Metanephros (tissue), 2 donors: ENCODE results near the genes ANKS6 and ERP44.

GRCh38 chr9:98790059-98790813 lies 6.1 kb downstream of the ANKS6 start:
- RAMPAGE, long total RNA, result no peak

- RAMPAGE, long total RNA, result no peak
Measured at GRCh38 chr9:98795981-98797261, at the start of gene ANKS6. Gene ANKS6 (minus strand): TSS chr9:98796555.

GRCh38 chr9:99013514-99014052 lies 69.9 kb downstream of the COL15A1 start:
- RAMPAGE, long total RNA, result no peak

GRCh38 chr9:99040878-99041685 lies 63.8 kb upstream of the TGFBR1 start:
- RAMPAGE, long total RNA, result no peak

DNA sequence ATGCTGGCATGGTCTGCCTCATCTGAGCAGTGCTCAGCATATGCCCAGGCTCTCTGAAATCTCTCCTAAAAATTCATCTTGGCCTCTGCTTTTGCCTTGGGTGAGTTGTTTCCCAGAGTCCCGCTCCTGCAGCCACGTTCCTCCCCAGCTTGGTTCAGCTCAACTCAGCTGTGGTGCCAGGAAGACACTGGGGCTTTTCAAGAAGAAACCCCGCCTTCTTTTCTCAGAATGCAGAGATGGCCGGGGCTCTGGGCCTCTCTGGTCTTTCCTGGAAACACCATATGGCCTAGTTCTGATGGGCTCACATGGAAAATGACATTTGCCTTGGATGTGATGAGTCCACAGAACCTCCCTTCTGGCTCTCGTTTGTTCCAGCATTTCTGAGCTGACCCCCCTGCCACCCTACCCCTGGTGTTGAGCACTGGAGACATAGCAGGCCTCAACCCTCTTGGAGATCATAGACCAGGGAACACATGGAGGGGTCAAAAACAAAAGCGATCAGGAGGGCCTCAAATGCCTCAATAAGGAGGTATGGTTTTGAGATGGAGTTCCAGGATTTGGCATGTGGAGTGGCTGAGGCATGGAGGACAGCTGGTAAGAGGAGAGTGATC lies 12.0 kb upstream of the TGFBR1 start:
- RAMPAGE, long total RNA, result no peak

GRCh38 chr9:99210541-99211155 lies 11.1 kb downstream of the ALG2 start:
- RAMPAGE, long total RNA, result no peak

- RAMPAGE, long total RNA, result no peak
Measured at GRCh38 chr9:99361783-99362303, 139.8 kb downstream of the SEC61B start.

DNA sequence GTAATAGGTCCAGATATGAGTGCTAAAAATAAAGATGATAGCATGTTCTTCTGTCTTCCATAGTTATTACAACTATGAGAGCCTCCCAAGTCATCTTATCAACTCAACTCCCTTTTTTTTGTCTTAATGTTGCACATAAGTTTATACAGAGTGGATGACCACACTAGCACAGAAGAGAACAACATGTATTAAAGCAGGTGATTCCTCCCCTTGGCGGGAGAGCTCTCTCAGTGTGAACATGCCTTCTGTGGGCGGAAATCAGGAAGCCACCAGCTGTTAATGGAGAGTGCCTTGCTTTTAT lies 40.1 kb upstream of the STX17 start:
- RAMPAGE, long total RNA, result no peak

- RAMPAGE, long total RNA, result no peak
Measured at GRCh38 chr9:100001767-100002412, 95.4 kb downstream of the STX17 start.

DNA sequence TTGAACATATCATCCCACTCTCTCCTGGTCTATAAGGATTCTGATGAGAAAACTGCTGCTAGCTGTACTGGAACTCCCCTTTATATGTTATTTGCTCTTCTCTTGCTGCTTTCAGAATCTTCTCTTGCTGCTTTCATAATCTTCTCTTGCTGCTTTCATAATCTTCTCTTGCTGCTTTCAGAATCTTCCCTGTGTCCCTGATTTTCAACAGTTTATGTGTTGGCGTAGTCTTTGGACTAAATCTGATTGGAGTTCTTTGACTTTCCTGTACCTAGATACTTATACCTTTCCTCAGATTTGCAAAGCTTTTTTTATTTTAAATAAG lies 96.1 kb downstream of the STX17 start:
- RAMPAGE, long total RNA, result no peak

DNA sequence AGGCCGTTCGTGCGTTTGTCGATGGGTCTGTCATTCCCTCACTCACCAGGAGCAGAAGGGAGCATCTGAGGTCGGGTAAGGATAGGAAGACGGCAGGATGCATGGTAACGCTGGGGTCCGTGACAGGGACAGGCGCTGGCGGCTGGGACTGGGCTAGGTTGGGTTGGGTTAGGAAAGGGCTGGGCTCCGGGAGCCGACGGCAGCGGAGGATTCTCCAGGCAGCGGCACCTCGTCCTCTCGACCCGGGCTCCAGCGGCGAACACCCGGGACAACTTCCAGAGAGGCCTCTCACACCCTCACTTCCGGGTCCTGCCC lies at the start of gene ERP44:
Gene ERP44, minus strand, starts transcription at position 263 of the 315 bp plus-strand sequence.
- RAMPAGE, long total RNA, result no peak

DNA sequence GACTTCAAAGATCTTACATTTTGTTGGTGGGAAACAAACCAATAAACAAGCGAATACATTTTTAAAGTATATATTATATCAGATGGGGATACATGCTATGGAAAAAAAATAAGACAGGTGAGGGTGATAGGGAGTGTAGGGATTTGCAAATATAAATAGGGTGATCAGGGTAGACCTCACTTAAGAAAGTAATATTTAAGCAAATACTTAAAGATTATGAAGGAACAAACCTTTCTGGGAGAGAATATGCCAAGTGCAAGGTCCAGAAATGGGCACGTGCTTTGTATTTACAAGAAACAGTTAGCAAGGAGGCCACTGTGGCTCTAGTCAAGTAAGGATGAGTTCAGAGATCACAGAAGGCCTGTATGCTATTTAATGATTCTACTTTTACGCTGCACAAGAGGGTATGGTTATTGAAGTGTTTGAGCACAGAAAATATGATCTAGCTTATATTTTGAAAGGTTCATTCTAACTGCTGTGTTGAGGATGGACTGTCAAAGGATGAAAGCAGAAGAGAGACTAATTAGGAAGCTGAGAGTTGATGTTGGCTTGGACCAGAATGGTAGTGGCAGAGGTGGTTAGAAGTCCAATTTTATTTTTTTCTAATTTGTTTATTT lies 64.6 kb downstream of the INVS start:
- RAMPAGE, long total RNA, result no peak

- RAMPAGE, long total RNA, result no peak
Measured at GRCh38 chr9:101376488-101377208, 8.2 kb downstream of the BAAT start.

DNA sequence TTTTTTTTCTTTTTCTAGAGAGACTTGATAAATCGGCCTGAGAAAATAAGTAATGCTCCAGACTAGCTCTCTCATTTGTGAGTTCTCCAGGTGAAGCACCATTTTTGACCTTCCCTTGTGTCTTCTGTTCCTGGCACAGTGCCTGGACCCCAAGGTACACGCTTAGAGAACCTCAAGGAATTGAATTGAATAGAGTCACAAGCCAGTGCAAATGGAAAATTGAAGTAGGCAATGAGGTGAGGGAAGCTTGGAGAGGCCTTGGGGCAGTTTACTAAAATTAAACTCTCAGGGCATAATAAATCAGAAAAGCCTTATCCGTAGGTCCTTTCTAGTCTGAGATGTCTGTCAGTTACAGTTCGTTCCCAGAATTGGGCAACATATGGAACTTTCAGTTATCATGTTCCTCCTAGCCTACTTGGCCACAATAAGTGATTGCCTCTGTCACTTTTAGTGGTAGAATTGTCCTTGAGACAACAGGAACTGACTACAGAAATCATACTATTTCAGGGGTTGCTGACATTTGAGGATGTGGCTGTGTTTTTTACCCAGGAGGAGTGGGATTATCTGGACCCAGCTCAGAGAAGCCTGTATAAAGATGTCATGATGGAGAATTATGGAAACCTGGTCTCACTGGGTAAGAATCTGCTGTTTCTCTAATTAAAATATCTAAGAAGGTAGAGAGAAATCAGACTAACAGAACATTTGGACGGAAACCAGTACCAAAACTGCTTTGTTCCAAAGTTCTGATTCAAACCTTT lies 905 bp downstream of the ZNF189 start:
- RAMPAGE, long total RNA, result no peak

DNA sequence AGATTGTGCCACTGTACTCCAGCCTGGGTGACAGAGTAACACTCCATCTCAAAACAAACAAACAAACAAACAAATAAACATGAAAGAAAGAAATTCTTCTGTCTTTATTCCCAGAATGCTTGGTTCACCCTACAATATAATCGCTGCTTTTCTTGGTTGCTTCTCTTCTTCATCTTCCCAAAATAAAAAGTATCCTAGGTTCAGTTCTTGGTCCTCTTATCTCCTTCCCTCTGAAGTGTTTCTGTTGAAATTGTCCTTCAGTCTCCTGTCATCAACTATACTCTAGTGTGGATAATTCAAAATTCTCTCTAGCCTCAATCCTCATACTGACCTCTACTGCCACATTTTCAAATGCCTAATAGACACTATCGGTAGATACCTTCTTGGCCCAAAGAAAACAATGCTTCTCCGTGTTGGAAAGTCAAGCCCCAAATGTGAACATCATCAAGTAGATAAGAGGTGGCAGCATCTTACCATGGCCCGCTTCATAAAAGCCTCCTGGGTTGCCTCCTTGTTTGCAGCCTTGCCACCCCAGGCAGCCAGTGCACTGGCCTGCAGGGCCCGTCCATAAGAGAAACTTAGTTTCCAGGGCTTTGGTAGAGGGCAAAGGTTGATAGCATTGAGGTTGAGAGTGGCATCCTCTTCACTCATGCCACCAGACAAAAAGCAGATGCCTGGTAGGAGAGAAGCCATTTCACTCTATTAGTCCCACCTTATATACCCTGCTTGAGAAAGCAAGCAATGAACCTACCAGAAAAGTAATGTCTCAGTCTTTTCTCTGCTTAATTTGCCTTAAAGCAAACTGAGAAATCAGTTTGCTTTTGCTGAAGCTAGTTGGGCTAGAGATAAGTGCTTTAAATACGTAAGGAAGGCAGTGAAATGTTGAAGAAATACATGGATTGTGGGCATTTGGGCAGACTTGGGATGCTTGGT lies 10.9 kb downstream of the ALDOB start:
- RAMPAGE, long total RNA, result no peak

DNA sequence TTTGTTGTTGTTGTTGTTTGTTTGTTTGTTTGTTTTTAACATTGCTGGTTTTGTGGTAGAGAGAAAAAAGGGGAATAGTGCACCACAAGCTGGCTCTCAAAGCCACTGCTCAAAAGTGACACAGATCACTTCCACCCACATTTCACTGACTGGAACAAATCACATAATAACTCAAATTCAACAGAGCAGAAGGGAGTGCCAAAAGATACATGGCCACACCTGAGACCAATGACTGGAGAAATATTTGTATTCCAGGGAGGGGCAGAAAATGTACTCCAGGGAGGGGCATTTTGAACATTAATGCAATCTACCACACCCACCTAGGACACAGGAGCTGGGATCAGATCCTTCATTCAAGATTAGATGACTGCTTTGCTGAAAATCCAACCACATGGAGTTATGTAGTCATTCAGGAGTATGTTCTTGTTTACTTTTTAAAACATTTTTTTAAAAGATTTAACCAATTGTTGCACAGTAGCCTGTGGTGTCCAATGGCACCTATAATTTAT lies 6.6 kb downstream of the PGAP4 start:
- RAMPAGE, long total RNA, result no peak

DNA sequence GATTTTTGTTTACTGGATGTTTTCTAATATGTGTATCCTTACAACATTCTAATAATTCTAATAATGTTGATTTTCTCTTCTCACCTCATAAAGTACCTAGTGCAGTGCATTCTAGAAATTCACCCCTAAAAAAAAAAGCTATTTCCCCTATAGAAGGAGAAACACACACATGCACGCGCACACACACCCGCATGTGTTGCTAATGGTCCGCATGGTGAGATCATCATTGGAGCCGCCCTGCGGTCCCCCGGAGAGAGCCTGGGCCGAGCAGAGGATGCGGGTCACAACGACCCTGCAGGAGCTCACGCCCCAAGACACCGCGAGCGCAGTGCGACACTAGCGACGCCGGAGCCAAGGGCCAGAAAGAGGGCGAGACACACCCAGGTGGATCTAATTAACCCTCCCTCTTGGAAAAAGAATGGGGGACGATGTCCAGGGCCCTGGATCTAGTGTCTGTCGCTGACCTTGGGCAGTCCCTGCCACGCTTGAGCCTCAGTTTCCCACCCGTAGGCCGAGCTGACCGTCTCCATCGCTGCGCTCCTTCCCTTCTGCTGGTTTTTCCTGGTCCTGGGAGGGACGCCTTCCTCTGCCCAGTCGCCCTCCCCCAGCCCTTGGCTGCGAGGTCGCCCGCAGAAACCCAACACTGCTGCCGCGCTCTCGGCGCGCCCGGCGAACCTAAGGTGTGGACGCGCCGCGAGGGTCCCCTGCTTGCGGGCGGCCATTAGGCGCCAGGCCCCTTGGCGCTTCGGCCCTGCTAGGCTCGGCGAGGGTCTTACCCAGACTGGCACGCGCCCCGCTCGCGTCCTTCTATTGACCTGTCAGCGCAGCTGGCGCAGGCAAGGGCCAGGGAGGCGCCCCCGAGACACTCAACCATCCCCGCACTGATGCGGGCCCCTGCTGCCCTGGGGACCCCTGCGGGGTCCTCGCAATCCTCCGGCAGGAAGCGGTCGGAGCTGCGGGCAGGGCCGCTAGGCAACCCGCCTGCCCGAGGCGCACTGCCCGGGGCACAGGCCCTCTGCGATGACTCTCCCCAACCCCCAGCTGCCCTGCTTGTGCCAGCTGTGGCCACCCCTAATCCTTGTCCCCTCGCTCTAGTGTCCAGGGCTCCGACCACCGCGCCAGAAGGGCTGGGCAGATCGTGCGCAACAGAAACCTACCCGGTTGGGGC lies 797 bp downstream of the PGAP4 start:
- RAMPAGE, long total RNA, result no peak

GRCh38 chr9:104844756-104845019 lies 80.8 kb downstream of the NIPSNAP3B start:
- RAMPAGE, long total RNA, result no peak

GRCh38 chr9:104851444-104852032 lies 76.4 kb downstream of the ABCA1 start:
- RAMPAGE, long total RNA, result no peak

DNA sequence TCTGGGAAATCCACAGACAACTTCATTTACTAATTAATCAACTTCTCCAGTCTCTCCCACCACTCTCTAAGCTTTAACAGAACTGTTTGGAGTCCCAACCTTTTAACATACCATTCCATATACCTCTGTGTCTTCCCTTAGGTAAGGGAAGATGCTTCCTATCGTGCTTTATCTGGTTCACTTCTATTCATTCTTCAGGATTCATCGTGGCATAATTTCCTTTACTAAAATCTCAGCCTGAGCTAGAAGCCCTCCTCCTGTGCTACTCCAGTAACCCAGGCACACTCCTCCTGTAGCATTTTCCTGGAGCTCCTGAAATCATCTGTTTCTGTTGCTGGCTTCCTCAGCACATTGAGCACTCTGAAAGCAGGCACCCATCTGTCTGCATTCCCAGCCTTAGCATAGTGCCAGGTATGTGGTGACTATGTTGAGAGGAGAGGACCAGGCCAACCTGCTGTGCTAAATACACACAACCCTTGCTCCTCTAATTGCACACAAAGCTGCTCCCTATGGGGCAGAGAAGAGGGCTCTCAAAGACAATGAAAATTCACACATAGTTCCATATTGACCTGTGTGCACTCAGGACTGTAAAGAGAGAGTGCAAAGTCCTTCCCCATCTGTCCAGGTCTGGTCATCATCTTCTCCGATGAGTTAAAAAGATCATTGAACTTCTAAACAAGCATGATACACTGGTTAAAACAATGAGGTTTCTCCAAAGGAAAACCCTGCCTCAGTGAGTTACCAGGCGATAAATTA lies 38.5 kb downstream of the ABCA1 start:
- RAMPAGE, long total RNA, result no peak